ENCODE data around the gene RAD50.

GRCh38 chr5:132488645-132488910 is 2.0 kb downstream of the IRF1 start:
- PRO-cap = no peak

GRCh38 chr5:132491913-132492608 is 1.5 kb upstream of the IRF1 start:
- PRO-cap = no peak

DNA sequence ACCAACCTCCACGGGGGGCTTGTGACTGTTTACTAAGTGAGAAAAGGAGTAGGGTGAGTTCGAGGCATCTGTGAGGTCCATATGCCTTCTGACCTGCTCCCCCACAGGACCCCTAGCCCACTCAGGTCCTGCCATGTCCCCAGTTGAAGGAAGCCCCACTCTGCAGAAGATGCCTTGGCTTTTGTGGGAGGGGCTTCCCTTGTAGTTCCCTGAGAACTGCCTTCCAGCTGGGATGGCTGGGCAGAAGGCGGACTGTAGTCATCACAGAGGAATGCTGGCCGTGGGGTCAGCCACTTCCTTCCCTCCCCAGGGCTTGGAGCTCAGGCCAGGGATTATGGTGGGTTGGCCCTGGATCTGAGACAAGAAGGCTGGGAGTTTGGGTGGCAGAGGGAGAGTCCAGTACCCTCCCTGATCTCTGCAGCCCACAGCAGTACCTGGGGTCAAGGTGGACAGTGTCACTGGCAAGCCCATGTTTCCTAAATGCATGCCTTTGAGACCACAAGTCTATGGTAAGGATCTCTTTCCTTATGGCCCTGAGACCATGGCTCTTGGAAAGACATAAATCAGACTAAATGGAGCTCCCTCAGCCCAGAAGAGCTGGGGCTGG is 7.1 kb upstream of the IRF1 start:
- PRO-cap = no peak

- PRO-cap = no peak
Observed at GRCh38 chr5:132498213-132498644, 7.7 kb upstream of the IRF1 start.

- PRO-cap = bidirectional peak, plus-strand start at chr5:132556977, minus-strand start at chr5:132556883; bidirectional peak, plus-strand start at chr5:132557185, minus-strand start at chr5:132557286
Observed at GRCh38 chr5:132556716-132557526, at the start of gene RAD50. Gene RAD50 (plus strand): TSS chr5:132556977.

- PRO-cap = unidirectional peak, minus-strand start at chr5:132557737
Observed at GRCh38 chr5:132557527-132558275, 924 bp downstream of the RAD50 start.

- PRO-cap = no peak
Observed at GRCh38 chr5:132666169-132666976, 7.4 kb upstream of the IL4 start.

DNA sequence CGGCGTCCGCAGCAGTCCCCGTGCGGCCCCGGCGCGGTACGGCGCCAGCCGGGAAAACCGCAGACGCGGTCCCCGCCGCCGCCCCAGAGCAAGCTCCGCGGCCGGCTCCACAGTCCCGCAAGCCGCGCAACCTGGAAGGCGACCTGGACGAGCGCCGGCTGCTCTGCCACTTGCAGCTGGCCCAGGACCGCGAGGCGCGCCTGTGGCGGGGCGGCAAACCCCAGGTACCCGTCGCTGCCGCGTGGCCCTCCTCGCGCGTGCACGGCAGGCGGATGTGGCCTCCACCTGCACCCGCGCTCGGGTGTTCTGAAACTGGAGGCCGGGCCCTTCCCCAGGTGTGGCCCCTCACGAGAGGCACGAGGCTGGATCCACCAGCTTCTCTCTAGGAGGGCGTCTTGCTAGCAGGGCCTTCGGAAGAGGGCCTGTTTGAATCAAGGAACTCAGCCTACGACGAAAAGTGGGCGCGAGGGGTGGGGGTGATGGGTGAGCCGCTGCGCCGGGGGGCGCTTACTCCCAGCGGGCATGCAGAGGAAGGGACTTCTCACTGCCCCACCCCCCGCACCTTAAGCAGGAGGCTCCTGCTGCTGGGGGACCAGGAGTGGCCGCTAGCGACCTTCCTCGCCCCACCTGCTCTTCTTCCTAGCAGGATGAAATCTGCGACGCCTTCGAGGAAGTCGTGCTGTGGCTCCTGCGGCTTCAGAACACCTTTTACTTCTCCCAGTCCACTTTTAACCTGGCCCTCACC is 647 bp downstream of the CCNI2 start:
- PRO-cap = no peak

- PRO-cap = no peak
Observed at GRCh38 chr5:132819355-132819946, 6.3 kb downstream of the SOWAHA start.

DNA sequence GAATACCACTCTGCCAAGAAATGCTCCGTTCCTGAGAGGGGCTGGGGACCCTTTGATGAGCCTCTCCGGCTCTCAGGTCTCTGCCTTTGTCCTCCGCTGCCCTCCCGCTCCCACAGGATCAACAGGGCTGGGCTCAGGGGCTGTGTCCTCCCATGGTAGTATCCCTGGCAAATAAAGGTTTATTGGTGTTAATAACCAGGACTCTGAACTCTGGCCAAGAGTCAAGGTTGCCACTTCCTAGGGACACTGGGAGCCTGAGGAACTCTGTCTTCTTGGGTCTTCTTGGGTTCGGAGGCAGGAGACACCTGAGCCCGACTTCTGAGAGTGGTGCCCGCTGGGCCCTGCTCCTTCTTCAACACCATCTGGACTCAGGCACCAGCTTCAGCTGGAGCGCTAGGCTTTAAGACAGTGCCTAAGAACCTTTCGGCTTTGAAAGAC is 1.0 kb upstream of the SHROOM1 start:
- PRO-cap = no peak

DNA sequence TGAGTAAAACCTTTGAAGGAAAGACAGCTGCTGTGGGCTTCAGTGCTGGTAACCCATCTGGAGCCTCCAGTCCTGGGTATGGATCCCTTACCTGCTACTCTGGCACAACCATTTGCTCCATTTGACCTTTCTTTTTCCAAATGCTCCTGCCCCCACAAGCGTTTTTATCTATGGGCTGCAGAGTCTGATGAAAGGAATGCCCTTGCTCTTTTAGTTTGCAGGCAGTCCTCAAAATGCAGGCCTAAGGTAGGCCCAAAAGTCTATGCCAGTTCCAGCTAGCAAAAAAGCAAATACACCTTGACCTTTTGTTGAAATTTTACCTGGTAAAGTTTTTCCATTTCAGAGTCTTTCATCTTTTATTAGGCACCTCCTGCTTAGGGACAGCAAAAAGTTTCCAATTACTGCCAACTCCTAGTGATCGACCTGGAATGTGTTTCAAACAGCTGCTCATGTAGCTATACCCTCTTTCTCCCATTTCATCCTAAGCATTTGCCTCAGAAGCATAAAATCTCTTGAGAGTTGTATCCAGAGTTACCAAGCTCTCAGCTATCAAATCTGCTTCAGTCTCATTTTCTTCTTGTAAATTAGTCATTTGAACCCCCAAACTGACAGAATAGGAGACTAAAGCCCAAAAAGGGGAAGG is 2.7 kb upstream of the LEAP2 start:
- PRO-cap = no peak

GRCh38 chr5:132936873-132937328 is 26.5 kb downstream of the AFF4 start:
- PRO-cap = no peak

GRCh38 chr5:132943113-132943872 is 20.1 kb downstream of the AFF4 start:
- PRO-cap = no peak

DNA sequence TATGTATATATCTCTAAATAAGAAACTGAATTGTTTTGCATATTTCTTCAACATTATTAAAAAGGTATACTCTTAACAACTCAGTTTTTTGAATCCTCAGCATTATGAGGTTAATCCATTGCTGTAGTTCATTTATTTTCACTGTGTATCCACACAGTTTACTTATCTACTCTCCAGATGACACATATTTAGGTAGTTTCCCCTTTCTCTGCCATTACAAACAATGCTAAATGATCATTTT is 11.7 kb downstream of the AFF4 start:
- PRO-cap = no peak

GRCh38 chr5:133938021-133938510 is 30.4 kb downstream of the C5orf15 start:
- PRO-cap = bidirectional peak, plus-strand start at chr5:133938380, minus-strand start at chr5:133938237

DNA sequence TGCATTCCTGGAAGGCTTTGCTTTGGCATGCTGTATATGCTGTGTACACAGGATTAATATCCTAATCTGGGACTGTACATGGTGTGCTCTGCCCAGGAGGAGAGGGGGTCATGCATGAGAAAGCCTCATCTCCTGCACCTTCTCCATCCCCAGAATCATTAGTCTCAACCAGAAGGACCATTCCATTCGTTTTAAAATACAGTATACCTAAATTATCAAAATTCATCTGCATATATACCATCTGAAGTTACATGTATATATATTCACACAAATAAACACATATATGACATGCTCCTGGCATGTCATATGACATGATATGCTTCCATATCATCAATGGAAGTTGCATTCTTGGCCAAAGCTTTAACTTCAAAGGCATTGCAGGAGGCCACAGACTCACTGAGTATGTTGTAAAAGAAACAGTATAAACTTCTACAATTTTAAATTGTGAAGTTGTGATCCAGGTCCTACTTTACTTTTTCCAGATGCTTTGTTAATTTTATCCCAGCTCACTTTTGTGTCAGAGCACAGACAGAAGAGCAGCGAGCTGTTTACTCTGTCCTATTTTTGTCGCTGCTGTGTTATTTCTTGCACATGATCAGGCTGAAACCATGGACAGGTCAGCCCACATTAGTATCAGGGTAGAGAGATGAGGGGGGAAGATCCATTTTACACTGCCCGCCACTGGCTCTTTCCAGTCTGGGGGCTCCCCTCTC is 10.8 kb downstream of the VDAC1 start:
- PRO-cap = no peak

DNA sequence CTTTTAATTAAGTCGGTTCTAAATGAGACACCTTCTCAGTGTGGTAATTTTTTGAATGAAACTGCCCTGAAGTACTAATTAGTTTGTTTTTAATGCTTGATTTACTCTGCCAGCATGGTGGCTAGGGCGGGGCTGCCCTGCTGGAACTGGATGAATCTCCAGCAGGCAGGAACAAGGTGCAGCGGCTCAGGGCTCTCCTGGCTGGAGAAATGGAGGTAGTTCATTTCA is 49.3 kb upstream of the VDAC1 start:
- PRO-cap = no peak

DNA sequence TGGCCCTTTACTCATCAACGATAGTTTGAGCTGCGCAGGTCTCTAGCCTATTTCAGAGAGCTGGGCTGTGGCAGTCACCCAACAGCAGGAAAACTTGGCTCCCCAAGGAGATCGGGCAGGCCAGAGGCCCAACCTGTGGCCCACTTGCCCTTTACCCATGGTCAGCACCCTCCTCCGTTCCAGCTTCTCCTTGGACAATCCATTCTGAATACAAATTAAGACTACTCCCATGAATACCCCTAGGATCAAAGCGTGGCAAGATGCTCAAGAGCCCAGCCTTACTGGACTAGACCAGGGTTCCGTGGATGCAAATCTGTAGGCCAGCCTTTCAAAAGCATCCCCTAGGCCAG is 25.2 kb downstream of the TCF7 start:
- PRO-cap = no peak

DNA sequence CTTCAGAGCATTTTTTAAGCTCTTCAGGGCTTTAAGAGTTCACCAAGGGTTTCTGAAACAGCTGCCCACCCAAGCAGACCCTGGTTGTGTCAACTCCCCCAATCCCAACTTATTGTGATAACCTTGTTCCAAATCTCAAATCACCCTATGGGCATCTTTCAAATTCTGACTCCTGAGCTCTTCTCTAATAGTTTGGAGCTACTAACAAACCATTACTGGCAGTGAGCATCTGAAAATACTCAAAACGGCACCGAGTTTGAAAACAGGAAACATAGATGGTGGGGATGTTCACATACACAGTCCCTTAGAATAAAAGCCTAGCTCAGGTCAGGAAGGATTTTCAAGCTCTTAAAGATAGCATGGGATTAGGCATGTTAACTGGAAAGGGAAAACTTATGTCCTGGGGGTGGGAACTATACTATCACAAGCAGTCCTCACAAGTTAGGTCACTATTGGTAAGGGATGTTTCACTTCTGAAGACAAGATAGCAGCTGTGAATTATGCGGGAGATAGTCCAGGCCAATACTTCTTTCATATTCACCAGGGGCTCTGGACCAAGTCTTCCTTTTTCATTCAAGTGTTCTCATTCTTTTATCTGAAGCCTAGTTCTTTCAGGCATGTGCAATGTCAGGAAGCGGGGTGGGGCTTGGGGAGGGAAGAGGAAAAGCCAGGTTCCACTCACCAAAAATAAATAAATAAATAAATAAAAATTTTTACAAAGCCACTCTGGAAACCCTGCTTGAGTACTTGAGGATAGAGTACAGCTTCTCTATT is 25.9 kb downstream of the SKP1 start:
- PRO-cap = no peak

DNA sequence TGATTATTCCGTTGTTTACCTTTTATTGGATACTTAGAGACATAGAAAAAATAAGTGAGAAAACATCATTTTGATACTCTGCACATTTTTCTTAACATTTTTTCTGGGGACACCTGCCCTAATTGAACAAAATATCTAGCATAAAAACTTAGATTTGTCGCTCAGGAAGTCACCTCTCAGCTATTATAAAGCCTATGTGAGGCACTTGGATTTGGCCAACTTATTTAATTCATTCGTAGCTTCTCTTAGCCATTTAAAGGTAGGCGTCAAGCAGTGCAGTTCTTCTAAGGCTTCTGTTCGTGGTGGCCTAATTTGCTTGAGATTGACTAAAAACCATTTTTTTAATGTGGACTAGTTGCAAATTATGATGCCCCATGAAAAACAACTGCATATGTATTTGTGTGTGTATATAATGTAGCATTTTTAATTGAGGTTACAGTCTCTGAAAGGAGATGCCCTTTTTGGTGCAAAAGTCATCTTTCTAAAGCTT is 1.1 kb downstream of the UBE2B start:
- PRO-cap = no peak